Umbilical cord (tissue), 2 donors: Measurements from ENCODE around the genes BRDT, GLMN, EVI5 and FNBP1L.

- RAMPAGE, long total RNA = no peak
These were observed 59.0 kb downstream of the TGFBR3 start for GRCh38 chr1:91826709-91827676.

DNA sequence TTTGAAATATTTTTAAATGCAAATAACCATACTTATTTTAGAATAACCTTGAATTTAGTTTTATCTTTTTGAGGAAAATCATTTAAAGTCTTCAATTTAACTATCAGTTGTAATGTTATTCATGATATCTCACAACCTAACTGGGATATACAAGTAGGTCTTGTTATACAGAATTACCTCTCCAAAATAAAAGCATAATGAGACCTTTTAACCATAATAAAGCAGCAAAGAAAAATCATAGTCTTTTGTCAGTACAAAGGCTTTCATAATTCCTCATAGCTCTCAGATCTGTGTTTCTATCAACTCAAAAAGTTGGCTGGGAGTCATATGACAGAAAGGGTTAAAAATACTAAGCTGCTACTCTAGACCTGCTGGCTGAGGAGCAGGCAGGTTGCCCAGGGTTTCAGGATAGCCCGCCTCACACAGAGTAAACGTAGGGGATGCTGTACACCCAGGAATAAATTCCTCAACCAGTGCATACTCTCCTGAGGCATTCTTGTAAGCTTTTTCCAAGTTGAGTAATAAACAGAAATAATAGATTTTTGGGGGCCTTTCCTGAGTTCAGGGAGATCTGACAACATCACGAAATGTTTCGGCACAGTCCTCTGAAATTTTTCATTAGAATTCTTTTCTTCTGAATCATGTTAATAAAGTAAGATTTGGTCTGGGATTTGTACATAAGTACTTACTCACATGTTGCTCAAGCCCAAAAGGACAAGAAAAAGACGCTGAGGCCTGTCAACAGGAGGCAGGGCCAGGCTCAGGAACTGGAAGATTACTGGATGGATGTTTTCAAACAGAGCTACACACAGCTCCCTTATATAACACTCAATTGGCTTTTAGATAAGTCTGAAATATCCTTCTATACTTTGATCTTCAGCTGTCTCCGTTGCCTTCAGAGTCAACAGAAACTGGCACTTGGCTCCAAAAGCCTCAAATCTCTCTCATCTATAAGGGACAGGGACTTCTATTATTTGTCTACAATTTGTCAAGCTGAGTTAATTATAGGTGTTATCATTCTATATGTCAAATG, 41.0 kb downstream of the TGFBR3 start:
- RAMPAGE, long total RNA = no peak

DNA sequence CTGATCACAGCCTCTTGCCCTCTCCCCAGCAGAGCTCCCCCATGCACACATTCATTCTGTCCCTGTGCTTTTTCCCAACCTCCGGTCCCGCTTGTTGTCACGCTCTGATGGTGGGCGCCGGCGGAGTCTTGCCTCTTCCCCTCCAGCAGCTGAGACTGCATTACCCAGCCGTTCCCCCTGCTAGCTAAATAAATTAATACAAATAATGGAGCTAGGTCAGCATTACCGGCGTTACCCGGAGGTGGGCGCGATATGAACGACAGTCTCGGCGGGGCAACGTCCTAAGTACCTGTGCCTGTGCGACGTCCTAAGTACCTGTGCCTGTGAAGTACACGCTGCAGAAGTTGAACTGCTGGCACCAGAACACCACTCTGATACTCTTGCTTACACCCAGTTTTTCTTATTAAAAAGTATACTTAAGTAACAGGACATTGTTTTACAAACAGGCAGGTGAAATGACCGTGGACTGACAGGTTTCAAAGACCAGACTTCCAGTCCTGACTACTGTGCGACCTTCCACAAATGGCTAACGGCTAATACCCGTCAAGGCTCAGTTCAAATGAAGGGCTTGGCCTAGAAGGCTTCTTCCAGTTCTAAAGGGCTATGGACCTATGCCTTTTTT, 781 bp upstream of the TGFBR3 start:
- RAMPAGE, long total RNA = no peak

DNA sequence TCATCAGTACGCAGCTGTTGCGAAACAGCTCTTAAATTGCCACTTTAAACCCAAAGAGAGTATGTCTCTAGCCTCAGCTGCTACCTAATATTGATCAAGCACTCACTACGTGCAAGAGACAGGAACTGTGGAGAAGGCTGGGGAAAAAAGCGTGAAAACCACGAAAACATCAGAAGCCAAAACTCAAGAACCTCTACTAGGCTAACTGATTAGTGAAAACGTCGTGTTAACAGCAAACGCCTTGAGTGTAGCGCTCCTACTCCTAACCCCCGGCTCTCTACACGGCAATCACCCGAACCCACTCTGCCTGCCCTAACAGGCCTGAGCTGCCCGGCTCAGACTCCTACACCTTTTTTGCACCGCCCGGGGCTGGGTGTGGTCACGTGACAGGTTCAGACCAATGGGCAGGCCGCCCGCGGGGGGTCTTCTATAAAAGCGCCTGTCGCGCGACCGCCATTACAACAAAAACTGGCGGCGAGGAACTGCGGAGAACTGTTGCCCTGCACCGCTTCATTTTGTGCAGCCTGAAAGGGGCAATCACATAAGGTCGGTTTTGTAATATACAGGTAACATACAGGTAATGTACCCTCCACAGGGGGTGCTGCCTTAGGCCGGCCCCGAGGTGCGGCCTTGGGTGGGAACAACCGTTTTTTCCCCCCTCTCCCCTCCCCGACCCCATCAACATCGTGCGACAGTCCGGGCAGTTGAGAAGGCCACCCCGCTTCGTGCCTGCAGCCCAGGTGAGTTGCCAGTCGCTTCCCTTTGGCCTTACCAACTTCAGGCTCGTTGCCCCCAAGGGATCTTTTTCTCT, at the start of gene BRDT:
Gene BRDT, plus strand, starts transcription at position 459 of the 811 bp plus-strand sequence.
- RAMPAGE, long total RNA = no peak

- RAMPAGE, long total RNA = no peak
These were observed at the start of gene GLMN for GRCh38 chr1:92298420-92299617. TSS of gene GLMN (minus strand) at chr1:92298987.

GRCh38 chr1:92482882-92483465, 3.8 kb downstream of the GFI1 start:
- RAMPAGE, long total RNA = no peak

DNA sequence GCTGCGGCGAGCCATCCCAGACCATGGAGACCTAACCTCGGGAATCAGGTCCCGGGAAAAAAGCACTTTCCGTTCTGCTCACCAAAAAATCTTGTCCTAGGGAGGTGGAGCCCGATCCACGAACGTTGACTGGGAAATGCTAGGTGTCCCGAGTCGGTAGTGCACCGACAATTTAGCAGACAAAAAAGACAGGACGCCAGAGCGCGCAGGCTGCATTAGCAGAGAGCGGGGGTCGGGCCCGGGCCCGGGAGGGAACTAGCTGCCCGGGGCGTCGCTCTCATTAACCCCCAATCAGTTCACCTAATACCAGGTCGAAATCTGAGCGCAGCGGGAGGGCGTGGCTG, 2.4 kb downstream of the GFI1 start:
- RAMPAGE, long total RNA = no peak

- RAMPAGE, long total RNA = no peak
These were observed 820 bp downstream of the GFI1 start for GRCh38 chr1:92485785-92486425.

- RAMPAGE, long total RNA = no peak
These were observed 50.3 kb upstream of the GFI1 start for GRCh38 chr1:92536940-92537476.

DNA sequence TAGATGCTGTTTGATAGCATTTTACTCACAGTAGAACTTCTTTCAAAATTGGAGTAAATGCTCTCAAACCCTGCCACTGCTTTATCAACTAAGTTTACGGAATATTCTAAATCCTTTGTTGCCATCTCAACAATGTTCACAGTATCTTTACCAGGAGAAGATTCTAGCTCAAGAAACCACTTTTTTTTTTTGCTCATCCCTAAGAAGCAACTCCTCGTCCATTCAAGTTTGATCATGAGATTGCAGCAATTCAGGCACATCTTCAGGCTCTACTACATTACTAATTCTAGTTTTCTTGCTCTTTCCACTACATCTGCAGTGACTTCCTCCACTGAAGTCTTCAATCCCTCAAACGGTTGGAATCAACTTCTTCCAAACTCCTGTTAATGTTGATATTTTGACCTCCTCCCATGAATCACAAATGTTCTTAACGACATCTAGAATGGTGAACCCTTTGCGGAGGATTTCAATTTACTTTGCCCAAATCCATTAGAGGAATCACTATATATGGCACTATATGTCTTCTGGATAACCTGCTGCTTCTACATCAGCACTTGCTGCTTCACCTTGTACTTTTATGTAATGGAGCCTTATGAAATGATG, 55.5 kb upstream of the GFI1 start:
- RAMPAGE, long total RNA = no peak

DNA sequence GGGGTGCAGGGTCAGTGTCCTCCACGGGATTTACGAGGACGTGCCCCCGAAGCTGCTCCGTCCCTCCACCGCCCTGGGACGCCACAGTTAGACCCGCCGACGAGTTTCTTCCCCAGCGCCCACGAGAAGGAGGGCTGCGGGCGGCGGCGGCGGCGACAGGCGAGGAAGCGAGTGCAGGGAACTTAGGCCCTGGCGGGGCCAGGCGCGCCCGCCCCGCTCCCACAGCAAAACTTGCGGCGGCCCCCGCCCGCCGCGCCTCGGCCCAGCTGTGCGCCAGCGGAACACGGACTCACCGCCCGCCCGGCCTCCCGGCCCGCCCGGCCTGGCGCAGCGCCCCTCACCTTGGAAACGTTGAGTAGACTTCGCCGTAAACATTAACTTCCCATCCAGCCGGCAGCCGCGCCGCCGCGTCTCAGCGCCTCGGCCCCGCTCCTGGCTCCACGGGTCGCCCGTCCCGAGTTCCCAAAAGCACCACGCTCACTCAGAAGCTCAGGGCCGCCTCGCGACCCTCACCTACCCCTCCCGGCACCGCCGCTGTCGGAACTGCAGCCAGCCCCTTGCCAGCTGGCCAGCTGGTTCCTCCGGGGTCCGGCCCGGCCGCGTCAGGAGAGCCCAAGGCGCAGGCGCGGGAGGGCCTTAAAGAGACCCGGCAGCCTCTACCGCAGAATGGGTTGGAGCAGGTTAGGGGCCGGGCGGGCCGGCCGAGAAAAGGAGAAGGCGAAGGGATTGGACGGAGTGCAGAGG, at the start of gene EVI5:
Gene EVI5, minus strand, starts transcription at position 614 of the 744 bp plus-strand sequence.
- RAMPAGE, long total RNA = start-site peak on the minus strand centred at position 597 of the sequence, 35 bp wide, 19 and 48 reads in 2 replicates

DNA sequence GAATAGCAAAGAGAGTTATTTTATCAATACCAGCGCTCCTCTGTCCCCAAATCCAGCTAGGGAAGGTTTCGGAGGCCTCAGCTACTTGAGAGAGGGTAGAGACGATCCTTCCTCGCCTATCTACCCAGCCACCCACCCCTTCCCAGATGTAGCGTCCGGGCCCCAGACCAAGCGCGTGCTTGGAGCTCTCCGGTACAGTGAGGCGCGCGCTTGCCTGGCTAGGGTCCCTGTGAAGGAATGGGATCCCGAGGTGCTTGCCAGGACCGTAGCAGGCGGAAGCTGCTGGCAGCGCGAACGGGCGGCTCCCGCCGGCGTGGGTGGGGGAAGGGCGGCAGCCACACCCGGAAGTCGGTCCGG, 219 bp upstream of the DR1 start:
- RAMPAGE, long total RNA = start-site peak on the minus strand centred at position 271 of the sequence, 145 bp wide, 47 and 26 reads in 2 replicates

- RAMPAGE, long total RNA = start-site peak on the plus strand at chr1:93448060-93448142, 394 and 123 reads in 2 replicates
These were observed at the start of gene FNBP1L for GRCh38 chr1:93447808-93448330. TSS of gene FNBP1L (plus strand) at chr1:93448118.

- RAMPAGE, long total RNA = no peak
These were observed 99.4 kb downstream of the BCAR3 start for GRCh38 chr1:93581981-93582825.

- RAMPAGE, long total RNA = no peak
These were observed 97.2 kb downstream of the BCAR3 start for GRCh38 chr1:93584224-93585021.

DNA sequence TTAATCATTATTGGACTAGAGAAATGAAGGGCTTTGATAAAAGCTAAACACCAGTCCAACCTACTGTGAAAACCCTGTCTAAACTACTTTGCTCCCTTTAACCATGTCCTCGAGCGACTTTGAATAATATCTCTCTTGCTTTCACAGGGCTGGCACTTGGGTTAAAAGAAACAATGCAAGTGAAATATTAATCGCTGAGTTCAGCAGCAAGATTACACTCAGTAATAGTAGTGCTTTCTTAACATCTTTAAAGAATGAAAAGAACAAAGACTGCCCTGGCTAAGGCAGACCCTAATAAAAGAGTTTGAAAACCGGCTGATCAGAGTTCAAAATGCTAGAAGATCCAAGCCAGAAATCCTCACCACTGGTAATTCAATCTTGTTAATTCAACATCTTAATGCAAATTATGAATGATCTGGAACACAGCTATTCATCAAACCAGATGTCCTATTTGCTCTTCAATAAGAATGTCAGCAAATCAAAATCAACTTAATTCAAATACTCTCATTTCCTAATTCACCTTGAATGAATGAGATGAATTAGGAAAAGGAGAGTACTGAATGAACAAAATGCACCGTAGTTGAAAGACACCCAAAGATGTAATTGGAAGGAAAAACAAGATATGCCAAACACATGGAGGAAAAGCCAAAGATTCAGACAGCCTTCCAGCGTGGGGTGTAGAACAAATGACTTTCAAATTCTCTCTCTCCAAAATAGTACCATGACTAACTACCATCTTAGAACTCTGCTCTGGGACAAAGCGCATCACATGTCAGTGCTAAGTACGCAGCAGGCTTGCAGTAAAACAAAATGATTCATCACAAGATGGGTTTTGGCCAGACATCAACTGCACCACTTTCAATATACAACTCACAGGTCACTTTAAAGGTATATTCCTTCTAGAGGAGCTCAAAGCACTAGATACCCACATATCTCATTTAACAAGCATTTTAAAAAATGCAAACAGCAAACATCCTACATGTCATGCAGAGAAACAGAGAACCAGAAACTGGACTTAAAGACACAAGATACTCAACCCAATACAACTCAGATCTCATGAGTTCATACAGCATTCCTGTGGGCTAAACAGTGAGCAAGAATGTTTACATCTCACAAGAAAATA, 76.0 kb downstream of the BCAR3 start:
- RAMPAGE, long total RNA = no peak

GRCh38 chr1:93693975-93694730, 12.5 kb upstream of the BCAR3 start:
- RAMPAGE, long total RNA = no peak

DNA sequence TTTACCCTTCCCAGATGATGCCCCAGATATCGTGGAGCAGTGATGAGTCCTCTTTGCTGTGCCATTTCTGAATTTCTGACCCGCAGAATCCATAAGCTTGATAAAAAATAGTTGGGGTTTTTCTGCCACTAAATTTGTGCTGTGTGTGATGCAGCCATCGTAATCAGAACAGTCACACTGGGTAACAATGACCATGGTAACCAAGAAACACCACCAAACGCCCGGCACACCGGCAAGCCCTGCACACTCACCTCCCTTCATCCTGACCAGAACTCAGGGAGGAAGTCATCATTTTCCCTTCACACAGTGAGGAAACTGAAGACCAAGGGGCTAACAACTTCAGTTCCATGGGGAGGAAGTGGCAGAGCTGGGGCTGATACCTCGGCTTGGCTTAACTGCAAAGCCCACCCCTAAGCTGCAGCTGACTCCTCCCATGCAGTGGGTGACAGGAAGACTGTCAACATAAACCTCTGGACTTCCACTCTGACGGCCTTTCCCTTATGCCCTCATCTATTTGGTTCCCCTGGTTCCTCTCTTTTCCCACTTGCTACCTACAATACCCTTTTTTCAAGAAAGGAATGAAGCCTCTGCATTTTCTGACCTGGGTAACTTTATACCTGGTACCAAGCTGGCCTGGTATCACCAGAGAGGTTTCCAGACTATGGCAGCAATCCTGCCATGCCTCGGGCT, 69.4 kb upstream of the BCAR3 start:
- RAMPAGE, long total RNA = no peak

- RAMPAGE, long total RNA = no peak
These were observed 2.5 kb downstream of the DNTTIP2 start for GRCh38 chr1:93876096-93877262.

- RAMPAGE, long total RNA = no peak
These were observed 12.6 kb downstream of the GCLM start for GRCh38 chr1:93896487-93897205.